Diencephalon (tissue), 2 donors: ENCODE data around the genes C17orf99, BIRC5 and PGS1.

DNA sequence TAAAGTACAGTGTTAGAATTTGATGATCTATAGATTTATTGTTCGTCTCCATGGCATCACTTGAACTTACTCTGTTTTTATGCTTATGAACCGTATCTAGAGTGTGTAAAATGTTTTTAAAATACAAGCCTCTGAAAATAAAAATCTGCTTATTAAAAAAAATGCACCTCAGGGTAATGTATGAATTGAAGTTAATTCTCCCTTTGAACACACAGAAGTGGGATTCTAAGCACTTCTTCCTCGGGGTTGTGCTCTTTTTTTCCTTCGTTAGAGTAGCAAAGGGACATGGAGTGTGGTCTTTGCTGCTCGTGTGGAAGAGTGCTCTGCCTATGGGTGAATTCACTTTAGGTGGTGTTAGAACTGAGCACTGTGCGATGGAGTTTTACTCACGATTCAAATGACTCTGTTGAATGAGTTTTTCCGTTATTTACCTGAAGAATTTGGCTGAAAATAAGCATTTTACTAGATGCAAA, 3.0 kb downstream of the SEC14L1 start:
- RAMPAGE, long total RNA = no peak

- RAMPAGE, long total RNA = no peak
Observed at GRCh38 chr17:77235288-77235887, 45.9 kb upstream of the SEPTIN9 start.

DNA sequence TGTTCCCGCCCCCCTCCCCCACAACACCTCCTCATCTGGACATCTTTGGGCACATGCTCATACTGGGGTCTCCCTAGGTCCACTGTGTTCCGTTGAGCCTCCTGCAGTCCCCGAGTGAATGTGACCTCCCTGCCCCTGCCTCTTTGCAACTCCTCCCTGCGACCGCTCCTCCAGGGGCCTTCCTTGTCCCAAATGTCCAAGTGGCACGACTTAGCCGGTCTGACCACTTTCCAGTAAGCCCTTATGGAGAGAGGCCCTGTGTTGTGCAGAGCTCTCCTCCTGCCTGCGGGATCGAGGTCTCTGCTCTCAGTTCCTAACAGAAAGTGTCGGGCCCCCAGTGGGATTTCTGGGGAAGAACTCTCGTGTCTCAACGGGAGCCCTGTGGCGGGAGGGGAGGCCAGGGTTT, 93.7 kb downstream of the SEPTIN9 start:
- RAMPAGE, long total RNA = no peak

DNA sequence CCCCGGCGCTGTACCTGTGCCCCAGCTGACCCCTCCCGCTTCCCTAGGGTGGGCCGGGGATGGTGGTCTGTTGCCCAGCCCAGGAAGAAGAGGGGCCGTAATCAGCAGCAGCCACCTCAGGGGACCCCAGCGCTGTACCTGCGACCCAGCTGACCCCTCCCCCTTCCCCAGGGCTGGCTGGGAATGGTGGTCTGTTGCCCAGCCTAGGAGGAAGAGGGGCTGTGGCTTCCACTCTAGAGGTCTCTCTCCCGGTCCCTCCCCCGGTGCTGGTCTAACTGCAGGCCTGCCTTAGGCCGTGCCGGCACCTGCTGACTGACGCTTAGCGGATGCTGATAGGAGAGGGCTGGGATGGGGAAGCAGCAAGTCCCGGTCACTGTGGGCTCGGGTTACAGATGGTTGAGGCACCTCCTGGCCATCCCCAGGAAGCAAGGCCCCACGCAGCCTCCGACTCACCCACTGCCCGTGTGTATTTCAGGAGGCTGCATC, 138.1 kb downstream of the SEPTIN9 start:
- RAMPAGE, long total RNA = no peak

DNA sequence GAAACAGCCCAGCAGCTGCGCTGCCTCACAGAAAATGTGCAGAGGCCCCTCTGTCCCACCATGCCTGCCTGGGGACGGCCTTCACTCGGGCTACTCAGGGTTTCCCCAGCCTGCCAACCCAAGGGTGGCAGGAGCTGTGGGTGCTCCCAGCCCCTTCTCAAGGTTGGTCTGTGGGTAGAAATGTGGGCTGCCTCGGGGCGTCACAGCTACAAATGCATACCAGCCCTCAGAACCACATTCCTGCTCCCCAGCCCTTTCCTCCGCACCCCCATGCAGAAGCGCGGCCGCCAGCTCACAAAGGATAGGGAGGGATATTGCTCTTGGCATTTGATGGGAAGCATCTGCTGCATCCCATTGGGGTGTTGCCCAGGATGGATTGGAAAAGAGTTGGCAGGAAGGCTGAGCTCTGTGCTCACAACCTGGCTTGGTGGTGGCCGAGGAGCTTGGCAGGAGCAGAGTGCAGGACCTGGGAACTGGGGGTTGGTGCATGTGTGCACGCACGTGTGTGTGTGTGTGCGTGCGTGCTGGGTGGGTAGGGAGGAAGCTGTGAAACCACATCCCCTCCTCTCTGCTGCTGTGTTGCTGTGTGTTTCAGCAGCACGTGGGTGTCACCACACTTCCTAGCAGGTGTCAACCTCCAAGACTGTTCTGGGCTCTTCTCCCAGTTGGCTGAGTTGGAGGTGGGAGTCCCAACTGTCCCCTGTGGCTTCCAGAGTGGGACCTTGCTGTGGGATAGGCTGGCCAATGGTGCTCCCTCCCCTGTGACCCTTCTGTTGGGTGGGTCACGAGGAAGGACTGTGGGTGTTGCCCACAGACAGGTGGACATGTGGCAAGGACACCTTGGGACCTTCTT, 164.0 kb downstream of the SEPTIN9 start:
- RAMPAGE, long total RNA = no peak

DNA sequence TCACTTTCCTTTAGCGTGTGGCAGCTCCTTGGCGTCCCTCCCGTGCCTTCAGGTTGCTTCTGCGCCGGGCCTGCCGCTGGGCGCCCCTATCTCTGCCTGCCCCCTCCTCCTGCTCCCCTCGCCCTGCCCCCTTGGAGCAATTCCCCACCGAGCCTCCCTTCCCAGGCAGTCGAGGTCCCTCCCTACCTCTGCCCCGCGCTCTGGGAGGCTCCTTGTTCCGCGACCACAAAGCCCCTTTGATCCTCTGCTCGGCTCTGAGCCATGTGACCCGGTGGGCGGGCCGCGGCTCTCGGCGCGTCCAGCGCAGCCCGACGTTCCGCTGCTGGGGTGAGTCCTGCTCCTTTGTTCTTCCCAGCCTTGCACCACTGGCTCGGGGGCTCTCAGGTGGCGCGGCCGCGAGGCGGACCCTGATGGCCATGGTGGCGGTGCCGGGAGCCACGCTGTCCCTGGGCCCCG, 169.9 kb downstream of the SEPTIN9 start:
- RAMPAGE, long total RNA = start-site peak on the plus strand centred at position 284 of the sequence, 61 bp wide, 1,388 and 1,834 reads in 2 replicates

DNA sequence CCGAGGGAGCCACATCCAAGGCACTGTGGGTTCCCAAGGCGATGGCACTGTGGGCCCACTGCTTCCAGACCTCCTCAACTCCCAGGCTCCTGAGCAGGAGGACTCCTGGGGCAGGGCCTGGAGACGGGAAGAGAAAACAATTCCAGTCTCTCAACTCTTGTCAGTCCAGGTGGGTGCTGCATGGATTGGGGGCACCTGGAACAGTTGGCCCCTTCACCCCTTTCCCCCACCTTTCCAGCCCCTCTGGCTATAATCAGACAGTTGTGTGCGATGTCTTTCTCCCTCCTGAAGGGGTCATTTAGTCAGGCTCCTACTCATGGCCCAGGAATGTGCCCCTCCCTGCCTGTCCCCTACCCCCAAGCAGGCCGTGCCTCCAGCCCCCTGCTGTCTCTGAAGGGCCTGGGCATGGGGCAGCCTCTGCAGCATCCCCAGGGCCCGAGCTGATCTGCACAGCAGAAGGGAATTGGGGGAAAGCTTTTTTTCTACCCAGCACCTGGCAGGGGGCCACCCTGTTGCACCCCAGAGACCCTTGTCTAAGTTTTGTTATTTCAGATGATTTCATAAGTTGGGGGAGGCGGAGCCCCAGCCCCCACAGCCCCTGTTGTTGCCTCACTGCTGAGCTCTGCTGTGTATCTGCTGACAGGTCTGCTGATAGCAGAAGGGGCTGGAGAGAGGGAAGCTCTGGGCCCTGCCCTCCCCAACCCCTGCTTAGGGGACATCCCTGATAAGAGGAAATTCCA, 189.8 kb downstream of the SEPTIN9 start:
- RAMPAGE, long total RNA = no peak

GRCh38 chr17:77477164-77478050, 196.1 kb downstream of the SEPTIN9 start:
- RAMPAGE, long total RNA = no peak

DNA sequence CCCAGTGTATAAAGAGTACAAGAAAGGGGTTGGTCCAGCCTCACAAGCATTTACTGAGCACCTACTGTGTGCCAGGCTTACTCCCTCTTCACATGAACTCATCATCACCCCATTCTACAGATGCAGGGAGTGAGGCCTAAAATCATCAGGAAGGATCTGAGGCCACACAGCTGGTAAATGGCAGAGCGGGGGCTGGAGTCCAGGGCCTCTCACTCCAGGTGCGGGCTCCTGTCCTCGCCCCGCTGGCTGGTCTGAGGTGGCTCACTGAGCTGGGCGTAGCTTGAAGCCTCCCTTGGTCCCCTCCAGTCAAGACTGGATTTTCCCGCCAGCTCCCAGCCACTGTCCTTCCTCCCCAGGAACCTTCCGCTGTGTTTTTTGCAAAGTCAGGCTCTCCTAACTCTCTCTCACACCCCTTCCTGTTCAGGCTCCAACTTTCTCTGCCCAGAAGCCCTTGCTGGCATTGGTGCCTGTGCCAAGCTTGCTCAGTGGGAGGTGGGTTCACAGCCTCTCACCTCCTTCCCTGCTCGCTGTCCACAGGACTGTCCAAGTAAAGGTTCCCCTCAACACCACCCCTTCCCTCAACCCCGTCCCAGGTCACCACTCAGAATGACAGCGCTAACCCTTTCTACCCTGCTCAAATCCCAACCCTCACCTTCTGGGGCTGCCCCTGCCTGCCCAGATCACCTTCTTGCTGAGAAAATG, 319.7 kb downstream of the SEPTIN9 start:
- RAMPAGE, long total RNA = no peak

- RAMPAGE, long total RNA = no peak
Observed at GRCh38 chr17:78129499-78130524, 759 bp upstream of the TMC8 start.

- RAMPAGE, long total RNA = no peak
Observed at GRCh38 chr17:78138941-78139548, 7.1 kb upstream of the C17orf99 start.

- RAMPAGE, long total RNA = no peak
Observed at GRCh38 chr17:78146053-78146598, at the start of gene C17orf99. Gene C17orf99, plus strand, starts transcription at chr17:78146385.

- RAMPAGE, long total RNA = no peak
Observed at GRCh38 chr17:78184754-78185259, 2.0 kb downstream of the TK1 start.

GRCh38 chr17:78213939-78215075, at the start of gene BIRC5:
Gene BIRC5, plus strand, starts transcription at chr17:78214253.
- RAMPAGE, long total RNA = start-site peak on the plus strand at chr17:78214250-78214300, 133 and 95 reads in 2 replicates

- RAMPAGE, long total RNA = no peak
Observed at GRCh38 chr17:78351382-78352158, 8.3 kb downstream of the SOCS3 start.

- RAMPAGE, long total RNA = no peak
Observed at GRCh38 chr17:78374466-78375800, 3.5 kb upstream of the PGS1 start.

DNA sequence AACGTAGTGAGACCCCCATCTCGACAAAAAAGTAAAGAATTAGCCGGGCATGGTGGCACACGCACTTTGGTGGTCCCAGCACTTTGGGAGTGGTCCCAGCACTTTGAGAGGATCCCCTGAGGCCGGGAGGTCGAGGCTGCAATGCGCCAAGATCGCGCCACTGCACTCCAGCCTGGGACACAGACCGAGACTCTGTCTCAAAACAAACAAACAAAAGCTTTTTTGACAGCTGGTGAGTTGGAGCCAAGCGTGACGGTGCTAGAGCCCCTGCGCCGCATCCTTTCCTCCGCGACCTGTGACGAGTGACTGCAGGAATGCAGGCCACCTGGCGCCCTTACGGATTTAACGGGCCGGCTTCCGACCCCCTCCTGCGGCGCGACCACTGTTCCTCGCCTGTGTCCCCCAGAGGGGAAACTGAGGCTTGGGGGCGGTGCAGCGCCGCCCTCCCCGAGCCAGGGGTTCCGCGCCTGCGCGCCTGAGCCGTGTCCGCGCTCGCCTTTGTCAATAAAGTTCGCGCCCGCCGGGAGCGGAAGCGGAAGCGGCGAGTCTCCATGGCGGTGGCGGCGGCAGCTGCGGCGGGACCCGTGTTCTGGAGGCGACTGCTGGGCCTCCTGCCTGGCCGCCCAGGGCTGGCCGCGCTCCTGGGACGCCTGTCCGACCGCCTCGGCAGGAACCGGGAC, at the start of gene PGS1:
TSS of gene PGS1 (plus strand) at position 535 of the 680 bp plus-strand sequence.
- RAMPAGE, long total RNA = no peak

- RAMPAGE, long total RNA = no peak
Observed at GRCh38 chr17:78381289-78382431, 3.2 kb downstream of the PGS1 start.

GRCh38 chr17:78414294-78415367, 36.2 kb downstream of the PGS1 start:
- RAMPAGE, long total RNA = no peak

- RAMPAGE, long total RNA = no peak
Observed at GRCh38 chr17:78638801-78639273, 61.6 kb upstream of the DNAH17 start.